T-cell (primary cell): ENCODE data around the gene SAMD9.

GRCh38 chr7:92833237-92834016, 2.9 kb downstream of the CDK6 start:
- PRO-cap, 7 experiments, result peak in 3 of 7 experiments; most common plus-strand start chr7:92833560 (in 2); most common minus-strand start chr7:92833284 (in 1)

DNA sequence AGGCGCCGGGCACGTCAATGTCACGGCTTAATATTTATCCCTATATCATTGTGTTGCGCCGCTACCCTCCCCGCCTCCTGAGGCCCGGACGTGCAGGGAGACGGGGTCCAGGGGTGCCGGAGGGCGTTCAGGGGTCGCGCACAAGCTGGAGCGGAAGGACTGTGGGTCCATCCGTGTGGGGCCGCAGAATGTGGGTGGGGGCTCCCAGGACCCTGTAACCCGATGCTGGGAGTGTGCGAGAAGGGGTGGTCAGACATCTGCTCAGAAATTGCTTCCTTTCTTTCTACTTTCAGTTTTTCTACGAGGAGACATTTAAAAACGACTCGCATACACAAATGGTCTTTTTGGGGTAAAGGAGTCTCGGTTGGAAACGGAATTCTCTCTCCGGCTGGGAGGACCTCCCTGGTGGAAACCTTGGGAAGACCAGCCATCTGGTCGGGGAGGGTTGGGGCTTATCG, 2.3 kb downstream of the CDK6 start:
- PRO-cap, 7 experiments, result peak in 2 of 7 experiments; most common plus-strand start position 48 of the sequence (in 2)

DNA sequence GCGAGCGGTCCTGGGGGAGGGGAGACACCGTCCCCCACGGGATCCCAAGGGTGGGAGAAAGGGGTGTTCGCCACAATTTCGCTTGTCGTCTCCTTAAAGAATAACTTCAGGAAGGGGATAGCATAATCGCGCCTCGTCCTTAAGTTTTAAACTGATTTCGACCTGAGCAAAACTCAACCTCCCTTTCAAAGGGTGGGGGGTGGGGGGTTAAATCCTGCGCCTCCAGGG, 2.0 kb downstream of the CDK6 start:
- PRO-cap, 7 experiments, result no peak in any of the 7 experiments

DNA sequence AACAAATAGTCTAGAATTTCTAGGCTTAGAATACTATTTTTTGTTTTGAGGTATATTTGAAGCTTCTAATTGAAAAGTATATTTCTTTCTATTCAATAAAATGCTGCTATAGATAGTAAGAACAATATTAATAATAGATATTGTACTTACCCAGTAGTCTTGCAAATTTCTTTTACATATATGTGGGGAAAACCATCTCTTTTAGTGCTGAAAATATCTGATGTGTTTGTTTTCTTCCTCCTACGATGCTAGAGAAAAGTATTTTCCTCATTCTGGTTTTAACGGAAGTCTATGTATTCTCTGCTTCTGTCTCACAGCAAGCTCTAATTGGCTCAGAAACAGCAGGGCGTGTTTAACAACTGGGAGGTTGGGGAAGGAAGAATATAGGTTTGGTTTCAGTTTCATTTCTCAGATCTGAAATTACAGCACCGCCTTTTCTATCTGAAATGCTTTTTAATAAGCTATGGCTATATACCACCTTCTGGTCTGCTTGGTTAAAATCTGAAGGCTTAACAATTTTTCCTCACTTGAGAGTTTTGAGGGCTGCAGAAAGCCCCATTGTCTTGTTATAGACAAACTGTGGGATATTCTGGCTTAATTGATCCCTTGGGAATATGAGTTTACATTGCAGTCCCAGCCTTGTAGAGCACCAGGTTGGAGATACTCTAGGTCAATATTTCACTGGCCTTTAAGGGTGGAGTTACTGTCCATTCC, at the start of gene SAMD9:
Gene SAMD9, minus strand, starts transcription at position 267 of the 714 bp plus-strand sequence.
- PRO-cap, 7 experiments, result peak in 7 of 7 experiments; most common plus-strand start position 398 of the sequence (in 3); most common minus-strand start position 250 of the sequence (in 7)

DNA sequence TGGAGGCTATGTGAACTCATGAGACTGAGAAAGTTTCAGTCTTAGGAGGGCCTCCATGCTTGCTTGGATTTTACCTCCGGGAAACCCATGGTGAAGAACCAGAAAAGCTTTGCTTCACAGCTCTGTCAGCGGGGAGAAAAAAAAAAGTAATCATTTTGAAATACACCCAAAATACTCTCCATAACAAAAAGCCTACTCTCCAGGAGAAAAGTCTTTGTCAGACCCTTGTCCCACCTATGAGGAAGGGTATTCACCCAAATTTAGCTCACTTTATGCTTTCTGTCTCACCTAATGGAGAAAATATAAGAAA, 22.8 kb upstream of the SAMD9L start:
- PRO-cap, 7 experiments, result no peak in any of the 7 experiments

- PRO-cap, 7 experiments, result no peak in any of the 7 experiments
Measured at GRCh38 chr7:93642048-93642443, 67.5 kb upstream of the CALCR start.

DNA sequence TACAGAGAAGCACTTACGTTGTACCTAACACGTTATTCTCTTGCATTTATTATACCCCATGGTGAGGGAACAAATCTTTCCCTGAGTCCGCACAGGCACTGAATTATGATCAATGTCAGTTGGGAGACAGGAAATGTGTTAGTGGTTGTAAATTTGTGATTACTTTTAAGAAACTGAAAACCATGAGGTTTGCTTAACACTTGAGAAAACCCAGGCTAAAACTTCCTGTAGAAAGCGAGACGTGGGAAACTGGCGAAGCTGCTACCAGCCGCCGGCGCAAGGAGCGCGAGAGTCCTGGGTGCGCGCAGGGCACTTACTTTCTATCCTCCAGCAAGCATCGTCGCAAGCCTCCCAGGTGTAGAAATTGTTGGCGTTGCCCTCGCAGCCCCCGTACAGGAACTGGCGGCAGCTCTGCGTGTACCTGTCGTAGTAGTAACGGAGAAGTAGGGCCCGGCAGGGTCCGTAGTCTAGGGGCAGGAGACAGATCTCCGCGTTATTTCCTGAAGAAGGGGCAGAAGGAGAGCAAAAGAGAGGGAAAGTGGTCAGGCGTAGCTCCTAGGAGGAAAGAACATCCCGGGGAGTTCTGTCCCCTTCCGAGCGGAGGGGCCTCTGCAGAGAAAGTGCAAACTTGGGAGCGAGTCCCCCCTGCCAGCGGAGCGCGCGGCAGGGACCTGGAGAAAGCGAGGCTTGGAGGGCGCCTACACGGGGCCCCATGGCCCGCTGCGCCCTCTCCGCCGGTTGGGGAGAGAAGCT, 557 bp downstream of the TFPI2 start:
- PRO-cap, 7 experiments, result no peak in any of the 7 experiments

GRCh38 chr7:94176830-94177685, 172.9 kb upstream of the BET1 start:
- PRO-cap, 7 experiments, result no peak in any of the 7 experiments

DNA sequence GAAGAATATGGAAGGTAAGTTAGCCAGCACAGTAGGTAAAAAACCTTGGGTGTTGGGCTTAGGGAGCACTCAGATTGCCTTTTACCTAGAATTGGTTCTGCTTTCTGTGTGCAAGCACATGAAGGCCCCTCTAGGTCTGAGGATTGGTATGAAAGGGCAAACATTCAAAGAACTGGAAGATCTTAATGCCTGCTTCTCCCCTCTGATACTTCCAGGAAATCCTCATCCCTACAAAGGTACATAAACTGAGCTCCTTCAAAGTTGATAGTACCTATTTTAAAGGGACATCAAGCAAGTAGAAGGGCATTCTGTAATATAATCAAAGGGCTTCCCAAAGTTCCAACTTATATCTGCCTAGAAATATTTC, 146.6 kb upstream of the COL1A2 start:
- PRO-cap, 7 experiments, result no peak in any of the 7 experiments

- PRO-cap, 7 experiments, result no peak in any of the 7 experiments
Measured at GRCh38 chr7:94375546-94376340, 19.0 kb upstream of the COL1A2 start.

- PRO-cap, 7 experiments, result no peak in any of the 7 experiments
Measured at GRCh38 chr7:94401308-94401693, 6.6 kb downstream of the COL1A2 start.

DNA sequence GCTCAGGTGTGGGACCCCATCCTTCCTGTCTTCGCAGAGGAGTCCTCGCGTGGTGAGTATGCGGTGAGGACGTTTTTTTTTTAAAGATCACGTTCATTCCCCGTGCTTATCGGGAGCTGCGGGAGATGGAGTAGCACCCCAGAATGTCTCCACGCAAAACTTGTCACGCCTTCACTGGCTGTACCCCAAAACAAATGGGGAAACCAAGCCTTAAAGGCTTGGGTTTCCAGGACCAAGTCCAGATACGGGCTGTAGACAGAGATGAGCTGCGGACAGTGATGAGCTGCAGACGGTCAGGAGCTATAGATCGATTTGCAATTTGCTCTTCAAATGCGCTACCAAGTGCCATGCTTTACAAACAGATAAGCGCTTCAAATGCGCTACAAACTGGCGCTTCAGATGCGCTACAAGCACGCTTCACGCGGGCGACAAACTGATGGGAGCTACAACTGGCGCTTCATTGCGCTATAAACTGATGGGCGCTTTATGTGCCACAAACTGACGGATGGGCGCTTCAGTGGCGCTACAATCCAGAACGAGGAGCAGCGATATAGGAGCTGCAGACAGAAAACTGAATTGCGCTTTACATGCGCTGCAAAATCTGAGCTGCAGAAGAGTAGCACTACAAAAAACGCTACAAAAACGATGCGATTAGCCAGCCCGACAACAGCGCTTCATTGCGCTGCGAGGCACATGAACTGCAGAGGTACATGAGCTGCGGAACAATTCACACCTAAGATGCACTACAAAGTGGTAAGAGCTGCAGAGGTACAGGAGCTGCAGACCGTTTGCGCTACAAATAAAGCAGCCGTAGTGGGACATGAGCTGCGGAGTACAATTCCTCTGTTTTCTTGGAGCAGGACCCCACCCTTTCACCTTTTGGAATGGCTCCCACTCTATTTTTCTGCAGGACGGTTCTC, 856 bp upstream of the SGCE start:
- PRO-cap, 7 experiments, result peak in 1 of 7 experiments; most common plus-strand start position 517 of the sequence (in 1)

GRCh38 chr7:94658367-94658969, 2.5 kb upstream of the SGCE start:
- PRO-cap, 7 experiments, result no peak in any of the 7 experiments

- PRO-cap, 7 experiments, result no peak in any of the 7 experiments
Measured at GRCh38 chr7:94908977-94909280, 1.5 kb downstream of the PPP1R9A start.

DNA sequence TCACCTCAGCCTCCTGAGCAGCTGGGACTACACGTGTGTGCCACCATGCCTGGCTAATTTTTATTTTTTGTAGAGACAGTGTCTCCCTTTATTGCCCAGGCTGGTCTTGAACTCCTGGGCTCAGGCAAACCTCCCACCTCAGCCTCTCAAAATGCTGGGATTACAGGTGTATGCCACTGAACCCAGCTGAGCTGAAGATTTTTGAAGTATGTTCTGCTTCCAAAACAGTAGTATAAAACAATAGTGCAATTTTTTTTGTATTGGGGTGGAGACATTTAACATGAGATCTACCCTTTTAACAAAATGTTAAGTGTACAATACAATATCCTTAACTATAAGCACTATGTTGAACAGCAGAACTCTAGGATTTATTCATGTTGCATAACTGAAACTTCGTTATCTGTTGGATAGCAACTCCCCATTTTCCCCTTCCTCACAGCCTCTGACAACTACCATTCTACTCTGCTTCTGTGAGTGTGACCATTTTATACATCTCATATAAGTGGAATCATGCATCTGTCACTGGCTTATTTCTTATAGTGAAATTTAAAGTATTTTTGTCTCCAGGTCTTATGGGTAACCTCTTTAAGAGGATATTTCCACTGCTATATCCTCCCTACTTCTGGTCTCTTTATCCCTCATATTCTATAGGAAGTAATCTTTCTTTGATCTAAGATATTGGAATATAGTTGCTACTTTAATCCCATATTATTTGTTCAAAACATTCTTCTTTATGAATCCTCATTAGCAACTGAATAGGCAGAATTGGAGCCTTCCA, 5.1 kb downstream of the PDK4 start:
- PRO-cap, 7 experiments, result no peak in any of the 7 experiments

DNA sequence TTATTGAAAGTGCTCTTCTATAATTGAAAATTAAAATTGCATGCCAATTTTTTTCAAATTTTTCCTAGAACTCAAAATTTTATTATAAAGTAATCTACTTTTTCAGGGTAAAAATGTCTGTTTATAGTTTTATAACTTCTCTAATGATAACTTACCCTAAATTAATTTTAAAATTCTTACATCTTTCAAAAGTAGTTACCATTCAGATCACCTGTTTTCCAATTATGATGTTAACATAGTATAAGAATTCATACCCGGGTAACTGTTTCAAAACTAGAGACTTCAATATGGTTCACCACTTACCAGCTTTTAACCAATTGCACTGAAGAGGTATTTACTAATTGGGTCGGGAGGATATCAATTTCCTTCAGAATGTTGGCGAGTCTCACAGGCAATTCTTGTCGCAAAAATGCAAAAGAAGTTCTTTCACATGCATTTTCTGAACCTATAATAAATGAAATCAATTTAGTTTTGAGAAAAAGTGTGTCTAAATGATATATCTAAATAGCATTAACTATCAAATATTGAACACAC, 1.5 kb downstream of the PDK4 start:
- PRO-cap, 7 experiments, result no peak in any of the 7 experiments

- PRO-cap, 7 experiments, result no peak in any of the 7 experiments
Measured at GRCh38 chr7:95607341-95608105, 11.2 kb upstream of the PDK4 start.

- PRO-cap, 7 experiments, result no peak in any of the 7 experiments
Measured at GRCh38 chr7:96075315-96075797, 246.5 kb downstream of the SLC25A13 start.

DNA sequence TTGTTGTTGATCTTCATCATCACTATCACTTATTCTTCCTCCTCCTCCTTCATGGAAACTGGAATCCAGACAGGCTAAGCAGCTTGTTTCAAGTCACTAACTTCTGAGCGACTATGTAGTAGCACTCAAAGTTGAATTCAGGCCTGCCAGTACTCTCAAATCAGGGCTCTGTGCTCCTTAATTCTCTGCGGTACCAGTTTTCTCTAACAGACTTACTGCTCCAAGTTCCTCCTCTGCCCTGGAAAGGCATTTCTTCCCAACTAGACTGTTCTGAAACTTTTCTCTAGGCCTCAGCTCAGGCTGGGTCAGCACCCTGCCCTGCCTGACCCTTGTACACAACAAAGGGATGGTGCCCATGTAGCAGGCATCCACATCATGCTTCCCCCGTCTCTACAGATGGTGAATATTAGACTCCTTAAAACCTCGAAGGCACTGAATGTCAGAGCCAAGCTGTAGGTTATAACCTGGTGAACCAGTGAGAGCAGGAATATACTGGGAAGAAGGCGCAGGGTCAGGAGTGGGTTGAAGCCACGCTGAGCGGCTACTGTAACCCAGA, 144.1 kb downstream of the SLC25A13 start:
- PRO-cap, 7 experiments, result no peak in any of the 7 experiments

DNA sequence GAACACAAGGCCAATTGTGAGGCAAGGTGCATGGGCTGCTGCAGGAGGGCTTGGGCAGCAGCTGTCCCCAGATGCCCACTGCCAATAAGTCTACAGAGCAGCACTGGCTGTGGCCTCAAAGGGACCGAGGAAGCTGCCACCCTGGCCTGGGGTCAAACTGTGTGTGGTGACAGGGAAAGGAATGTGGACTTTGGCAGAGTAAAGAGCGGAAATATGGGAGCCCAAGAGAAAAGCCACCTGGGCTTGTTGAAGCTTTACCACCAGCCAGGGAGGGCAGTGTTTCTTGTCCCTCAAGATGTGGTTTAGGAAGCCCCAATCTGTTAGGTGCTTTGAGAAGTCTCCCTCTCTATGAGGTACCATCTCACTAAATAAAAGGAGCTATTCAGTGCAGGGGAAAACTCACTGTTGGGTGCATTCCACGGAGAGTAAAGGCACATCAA, 93.7 kb upstream of the SLC25A13 start:
- PRO-cap, 7 experiments, result no peak in any of the 7 experiments